Subcutaneous preadipocyte (primary cell): ENCODE measurements around the gene CHST2.

DNA sequence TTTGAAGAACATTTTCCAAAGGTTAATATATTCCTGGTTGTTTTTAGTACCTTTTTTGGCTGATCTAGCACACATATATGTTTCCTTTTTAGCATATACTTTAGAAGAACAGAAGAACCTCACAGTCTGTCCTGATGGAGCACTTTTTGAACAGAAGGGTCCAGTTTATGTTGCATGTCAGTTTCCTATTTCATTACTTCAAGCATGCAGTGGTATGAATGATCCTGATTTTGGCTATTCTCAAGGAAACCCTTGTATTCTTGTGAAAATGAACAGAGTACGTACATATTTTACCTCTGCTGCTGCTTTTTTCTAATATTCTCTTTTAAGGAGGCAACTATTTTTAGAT lies 37.1 kb downstream of the ATP1B3 start:
- CAGE, long polyA plus RNA: no peak

DNA sequence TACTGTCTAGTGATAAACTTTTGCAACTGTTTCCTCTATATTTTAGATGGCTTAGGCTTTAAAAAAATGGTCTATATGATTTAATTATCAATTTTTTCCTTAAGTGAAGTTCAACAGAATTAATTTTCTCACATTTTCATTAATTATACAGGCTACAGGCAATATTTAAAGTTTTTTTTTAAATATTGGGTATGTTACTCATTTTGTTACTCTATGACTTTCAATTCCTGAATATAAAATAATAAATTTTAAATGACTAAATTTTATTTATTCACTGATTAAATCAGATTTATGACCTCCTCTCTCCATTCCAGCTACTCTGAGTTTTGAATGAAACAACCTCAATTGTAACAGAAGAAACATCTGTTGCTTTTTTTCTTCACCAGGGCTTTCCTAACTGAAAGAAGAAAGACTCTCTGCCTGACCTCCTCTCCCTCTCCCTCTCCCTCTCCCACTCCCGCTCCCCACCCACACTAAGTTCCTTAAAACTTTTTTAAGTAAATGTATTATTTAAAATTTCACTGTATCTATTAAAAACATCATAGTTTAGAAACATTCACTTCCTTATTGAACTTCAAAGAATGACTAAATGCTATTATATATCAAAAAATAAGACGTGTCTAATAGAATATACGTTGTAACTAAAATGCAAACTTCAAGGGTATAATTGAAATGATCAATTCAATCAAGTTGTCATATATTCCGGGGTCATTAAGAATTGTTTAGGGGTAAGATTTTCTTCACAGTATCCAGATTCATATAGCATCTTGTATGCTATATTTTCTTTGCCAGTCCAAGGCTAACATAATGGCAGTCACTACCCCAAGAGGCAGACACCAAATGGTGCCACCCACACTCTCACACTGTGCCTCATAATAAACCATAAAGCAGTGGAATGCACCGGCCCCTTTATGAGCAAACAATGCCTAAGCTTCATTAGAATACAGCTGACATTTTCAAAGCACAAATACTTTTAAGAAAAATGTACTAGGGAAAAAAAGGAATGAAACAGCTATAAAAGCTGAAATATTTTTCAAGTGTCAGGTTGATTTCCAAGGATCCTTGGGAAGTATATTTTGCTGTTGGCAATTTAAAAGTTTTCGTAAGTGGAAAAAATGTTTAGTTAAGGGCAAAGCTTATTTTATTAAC lies 121.9 kb downstream of the TFDP2 start:
- CAGE, long polyA plus RNA: no peak

DNA sequence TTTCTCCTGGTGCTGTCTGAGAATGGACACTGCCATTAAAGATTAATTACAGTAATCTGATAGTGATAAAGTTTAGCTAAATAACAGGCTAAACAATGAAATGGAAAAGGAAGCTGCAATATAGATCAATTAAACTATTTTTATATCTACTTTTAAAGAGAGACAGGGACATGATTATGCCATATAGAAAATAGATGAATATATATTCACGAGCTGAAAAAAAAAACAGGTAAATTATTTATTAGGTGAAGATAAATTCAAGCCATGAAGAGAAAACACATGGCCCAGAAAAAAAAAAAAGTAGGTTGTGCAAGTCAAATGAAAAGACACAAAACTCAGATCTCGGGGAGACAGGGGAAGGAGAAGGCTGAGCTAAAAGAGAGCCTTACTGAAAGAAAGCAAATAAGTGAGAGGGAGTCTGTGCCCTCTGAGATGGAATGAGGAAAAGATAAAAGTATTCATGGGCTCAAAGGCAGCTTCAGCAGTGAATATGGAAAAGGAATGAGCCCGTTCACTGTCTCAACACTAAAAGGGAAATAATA lies 1.4 kb downstream of the TFDP2 start:
- CAGE, long polyA plus RNA: no peak

DNA sequence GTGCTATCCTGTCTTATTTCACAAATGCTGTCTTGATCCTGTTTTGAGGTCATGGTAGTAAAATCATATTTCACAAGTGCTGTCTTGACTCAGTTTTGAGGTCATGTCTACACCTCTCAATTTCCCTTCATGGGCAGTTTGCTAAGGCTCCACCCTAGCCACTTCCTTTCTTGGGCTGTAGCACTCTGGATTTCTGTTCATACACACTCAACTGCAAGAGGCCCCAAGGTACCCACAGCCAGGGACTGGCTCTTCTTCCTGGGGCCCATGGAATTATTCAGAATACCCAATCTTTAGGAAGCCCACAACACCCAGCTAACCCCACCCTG lies 45.1 kb upstream of the GK5 start:
- CAGE, long polyA plus RNA: no peak

GRCh38 chr3:142446988-142447878 lies 604 bp downstream of the XRN1 start:
- CAGE, long polyA plus RNA: no peak

- CAGE, long polyA plus RNA: no peak
Observed at GRCh38 chr3:142724765-142725234, 966 bp downstream of the TRPC1 start.

DNA sequence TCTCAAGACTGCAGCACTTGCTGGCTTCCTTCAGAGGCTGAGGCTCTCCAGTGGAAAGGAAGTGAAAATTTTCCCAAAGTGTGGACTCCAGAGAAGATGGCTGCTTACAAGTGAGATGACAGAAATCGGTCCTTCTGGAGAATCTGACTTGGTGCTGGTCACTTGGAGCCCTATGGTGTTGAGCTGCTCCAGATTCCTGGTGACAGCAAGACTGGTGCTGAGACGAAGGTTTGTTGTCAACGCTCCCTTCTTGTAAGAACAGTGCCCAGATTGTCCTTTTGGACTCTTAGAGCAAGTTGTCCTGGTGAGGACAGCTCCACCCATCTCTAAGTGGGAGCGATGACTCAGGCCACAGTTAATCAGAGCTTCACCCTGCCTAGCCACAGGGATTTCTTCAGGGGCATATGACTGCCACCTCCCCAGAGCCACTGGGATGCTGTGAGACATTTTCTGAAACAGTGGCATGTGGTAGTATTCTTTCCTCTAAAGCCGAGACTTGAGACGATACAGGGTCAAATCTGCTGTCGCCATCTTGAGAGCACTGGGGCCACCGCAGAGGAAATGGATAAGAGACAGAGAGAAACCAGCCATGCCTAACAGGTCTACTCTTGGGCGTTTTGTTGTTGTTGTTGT lies 15.7 kb upstream of the PCOLCE2 start:
- CAGE, long polyA plus RNA: no peak

- CAGE, long polyA plus RNA: no peak
Observed at GRCh38 chr3:142935898-142936562, 27.4 kb downstream of the PAQR9 start.

DNA sequence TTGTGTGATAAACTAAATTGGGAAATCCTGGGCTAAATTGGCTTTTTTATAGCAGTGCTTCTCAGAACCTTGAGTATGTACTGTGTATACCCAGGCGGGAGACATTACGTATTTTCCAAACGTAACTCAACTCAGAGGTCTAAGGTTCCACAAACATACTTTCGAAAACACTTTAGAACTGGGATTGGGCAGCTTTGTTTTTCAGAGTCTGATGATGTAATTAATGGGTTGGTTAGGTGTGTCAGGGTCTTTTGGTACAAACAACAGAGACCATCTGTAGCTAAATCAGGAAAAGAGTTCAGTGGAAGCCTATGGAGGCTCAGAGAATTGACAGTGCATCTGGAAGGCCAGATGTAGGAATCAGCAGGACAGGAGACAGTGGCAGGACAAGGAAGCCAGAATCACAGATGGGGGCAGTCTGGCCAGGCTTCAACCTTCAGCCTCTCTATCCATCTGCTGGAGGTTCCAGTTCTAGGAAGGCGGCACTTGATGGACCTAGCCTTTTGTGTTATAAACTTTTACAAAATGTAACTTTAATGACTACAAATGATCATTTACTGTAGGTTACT lies 53.4 kb upstream of the CHST2 start:
- CAGE, long polyA plus RNA: no peak

DNA sequence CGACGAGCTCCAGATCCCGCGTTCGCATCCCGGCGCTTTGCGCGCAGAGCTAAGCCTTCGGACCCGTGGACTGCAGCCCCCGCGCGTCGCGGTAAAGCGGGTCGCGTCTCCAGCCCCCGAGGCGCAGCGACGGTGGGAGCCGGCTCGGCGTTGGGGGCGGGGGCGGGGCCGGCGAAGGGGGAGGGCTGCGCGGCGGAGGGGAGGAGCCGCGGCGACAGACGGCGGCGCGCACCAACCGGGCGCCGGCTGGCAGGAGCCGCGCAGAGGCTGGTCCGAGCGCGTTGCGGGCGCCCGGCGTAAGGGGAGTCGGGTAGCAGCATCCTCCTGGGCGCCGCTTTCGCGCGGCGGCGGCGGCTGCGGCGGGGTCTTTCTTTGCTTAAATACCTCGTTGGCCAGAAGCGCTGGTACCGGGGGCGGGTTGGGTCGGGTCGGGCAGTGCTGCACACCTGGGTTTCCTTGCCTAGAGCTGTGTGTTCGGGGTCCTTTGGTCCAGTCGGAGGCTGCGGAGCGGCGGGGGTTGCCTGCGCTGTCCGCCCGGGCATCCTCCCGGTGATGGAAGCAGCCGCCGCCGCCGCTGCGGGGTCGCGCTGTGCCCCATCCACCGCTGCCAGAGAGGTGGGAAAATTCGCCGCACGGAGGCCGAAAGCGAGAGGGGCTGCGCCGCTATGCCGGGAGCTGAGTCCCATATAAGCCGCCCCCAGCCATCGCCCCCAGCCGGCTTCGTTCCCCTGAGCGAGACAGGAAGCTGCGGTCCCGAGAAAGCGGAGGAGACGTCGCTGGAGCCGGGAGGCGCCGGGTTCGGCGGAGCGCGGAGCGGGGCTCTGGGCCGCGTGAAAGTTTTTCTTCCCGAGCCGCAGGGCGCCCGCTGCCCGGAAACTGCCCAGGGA lies at the start of gene CHST2:
CHST2 (plus strand) TSS at position 261 of the 887 bp plus-strand sequence.
- CAGE, long polyA plus RNA: no peak

DNA sequence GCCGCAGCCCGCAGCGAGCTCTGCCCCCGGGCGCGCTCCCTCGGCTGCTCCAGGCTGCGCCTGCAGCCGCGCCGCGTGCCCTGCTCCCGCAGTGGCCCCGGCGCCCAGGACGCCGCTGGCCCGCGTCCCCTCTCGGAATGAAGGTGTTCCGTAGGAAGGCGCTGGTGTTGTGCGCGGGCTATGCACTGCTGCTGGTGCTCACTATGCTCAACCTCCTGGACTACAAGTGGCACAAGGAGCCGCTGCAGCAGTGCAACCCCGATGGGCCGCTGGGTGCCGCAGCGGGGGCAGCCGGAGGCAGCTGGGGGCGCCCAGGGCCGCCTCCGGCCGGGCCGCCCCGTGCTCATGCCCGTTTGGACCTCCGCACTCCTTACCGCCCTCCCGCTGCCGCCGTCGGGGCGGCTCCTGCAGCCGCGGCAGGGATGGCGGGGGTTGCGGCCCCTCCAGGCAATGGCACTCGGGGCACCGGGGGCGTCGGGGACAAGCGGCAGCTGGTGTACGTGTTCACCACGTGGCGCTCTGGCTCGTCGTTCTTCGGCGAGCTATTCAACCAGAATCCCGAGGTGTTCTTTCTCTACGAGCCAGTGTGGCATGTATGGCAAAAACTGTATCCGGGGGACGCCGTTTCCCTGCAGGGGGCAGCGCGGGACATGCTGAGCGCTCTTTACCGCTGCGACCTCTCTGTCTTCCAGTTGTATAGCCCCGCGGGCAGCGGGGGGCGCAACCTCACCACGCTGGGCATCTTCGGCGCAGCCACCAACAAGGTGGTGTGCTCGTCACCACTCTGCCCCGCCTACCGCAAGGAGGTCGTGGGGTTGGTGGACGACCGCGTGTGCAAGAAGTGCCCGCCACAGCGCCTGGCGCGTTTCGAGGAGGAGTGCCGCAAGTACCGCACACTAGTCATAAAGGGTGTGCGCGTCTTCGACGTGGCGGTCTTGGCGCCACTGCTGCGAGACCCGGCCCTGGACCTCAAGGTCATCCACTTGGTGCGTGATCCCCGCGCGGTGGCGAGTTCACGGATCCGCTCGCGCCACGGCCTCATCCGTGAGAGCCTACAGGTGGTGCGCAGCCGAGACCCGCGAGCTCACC lies 1.6 kb downstream of the CHST2 start:
- CAGE, long polyA plus RNA: no peak

GRCh38 chr3:143135348-143135561 lies 15.7 kb downstream of the CHST2 start:
- CAGE, long polyA plus RNA: no peak

GRCh38 chr3:143172523-143173157 lies 53.1 kb downstream of the CHST2 start:
- CAGE, long polyA plus RNA: no peak

- CAGE, long polyA plus RNA: no peak
Observed at GRCh38 chr3:143443537-143443990, 324.0 kb downstream of the CHST2 start.

DNA sequence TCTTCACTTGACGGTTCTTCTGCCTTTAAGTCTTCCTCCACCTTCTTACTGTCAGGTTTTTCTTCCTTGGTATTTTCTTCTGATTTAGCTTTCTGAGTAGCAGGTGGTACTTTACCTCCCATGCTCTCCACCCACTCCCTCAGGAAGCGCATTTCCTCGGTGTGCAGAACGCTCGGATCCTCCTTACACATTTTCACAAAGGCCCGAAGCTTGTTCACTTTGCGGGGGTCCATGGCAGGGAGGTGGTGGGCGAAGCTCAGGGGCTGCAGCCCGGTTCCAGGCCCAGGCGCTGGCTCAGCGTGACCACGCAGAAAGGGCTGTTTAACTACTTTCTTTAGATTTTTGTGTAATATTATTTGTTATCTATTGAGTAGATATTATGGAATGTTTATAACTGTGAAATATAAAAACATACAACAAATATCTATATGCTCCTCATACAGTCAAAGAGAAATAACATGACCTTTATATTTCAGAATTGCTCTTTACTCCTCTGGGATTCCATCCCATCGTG lies 330.2 kb downstream of the SLC9A9 start:
- CAGE, long polyA plus RNA: no peak

DNA sequence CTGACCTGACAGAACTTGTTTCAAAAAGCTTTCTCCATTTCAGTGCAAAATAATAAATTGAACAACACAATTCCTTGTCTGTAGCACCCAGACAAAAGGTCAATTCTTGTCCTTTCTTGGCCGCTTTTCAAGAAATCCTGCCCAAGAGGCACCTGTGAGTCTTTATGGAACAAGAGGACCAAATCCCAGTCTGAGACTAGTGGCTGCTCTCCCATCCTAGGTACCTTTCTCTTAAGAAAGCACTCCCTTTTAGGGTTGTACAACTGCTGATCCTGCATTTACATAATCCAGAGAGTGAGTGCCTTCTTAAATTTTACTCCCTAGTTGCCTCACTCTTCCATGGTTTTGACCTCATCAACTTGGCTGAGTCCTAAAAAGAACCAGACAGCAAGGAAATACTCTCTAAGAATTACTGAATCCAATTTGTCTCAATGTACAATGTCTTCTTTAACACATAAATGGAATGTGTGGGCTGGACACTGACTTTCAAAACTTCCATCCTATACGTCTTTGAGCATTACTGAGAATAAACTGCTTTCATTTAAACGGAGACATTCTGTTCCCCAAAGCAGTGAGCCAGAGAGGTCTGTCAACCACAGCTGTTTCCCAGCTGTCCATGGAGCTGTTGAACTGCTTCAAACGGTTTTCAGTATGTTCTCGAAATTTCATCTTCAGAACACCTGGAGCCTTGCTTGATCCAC lies 179.3 kb downstream of the SLC9A9 start:
- CAGE, long polyA plus RNA: no peak

DNA sequence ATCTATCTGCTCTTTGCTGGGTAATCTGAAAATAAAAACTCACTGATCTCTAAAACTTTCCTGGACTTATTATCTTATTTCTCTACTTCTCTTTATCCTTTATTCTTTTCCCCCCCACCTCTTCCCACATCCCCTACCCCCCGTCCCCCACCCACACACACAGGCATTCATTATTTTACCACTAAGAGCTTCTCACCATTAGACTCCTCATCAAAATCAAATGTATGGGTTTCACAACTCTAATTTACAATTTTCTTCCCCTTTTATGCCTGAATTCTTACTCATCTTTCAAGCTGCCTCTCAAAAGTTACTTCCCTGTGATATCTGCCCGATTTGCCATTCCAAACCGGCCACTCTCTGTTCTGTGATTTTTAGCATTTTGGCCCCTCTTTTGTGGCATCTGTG lies 42.3 kb downstream of the SLC9A9 start:
- CAGE, long polyA plus RNA: no peak

GRCh38 chr3:143973514-143974336 lies 2.1 kb downstream of the DIPK2A start:
- CAGE, long polyA plus RNA: no peak

DNA sequence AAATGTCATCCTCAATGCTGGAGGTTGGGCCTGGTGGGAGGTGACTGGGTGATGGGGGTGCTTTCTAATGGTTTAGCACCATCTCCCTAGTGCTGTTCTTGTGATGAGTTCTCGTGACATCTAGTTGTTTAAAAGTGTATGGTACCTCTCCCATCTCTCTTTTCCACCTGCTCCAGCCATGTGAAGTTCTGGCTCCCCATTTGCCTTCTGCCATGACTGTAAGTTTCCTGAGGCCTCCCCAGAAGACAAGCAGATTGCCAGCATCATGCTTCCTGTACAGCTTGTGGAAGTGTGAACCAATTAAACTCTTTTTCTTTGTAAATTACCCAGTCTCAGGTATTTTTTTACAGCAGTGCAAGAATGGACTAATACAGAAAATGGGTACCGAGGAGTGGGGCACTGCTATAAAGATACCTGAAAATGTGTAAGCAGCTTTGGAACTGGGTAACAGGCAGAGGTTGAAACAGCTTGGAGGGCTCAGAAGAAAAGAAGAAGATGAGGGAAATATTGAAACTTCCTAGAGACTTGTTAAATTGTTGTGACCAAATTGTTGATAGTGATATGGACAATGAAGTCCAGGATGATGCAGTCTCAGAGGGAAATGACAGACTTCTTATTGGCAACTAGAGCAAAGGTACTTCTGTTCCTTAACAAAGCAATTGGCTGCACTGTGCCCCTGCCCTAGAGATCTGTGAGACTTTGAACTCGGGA lies 15.6 kb downstream of the PLSCR4 start:
- CAGE, long polyA plus RNA: no peak

- CAGE, long polyA plus RNA: no peak
Observed at GRCh38 chr3:146543363-146544100, 875 bp downstream of the PLSCR1 start.